AG09309 (cell line): ENCODE measurements around the gene ACCSL.

DNA sequence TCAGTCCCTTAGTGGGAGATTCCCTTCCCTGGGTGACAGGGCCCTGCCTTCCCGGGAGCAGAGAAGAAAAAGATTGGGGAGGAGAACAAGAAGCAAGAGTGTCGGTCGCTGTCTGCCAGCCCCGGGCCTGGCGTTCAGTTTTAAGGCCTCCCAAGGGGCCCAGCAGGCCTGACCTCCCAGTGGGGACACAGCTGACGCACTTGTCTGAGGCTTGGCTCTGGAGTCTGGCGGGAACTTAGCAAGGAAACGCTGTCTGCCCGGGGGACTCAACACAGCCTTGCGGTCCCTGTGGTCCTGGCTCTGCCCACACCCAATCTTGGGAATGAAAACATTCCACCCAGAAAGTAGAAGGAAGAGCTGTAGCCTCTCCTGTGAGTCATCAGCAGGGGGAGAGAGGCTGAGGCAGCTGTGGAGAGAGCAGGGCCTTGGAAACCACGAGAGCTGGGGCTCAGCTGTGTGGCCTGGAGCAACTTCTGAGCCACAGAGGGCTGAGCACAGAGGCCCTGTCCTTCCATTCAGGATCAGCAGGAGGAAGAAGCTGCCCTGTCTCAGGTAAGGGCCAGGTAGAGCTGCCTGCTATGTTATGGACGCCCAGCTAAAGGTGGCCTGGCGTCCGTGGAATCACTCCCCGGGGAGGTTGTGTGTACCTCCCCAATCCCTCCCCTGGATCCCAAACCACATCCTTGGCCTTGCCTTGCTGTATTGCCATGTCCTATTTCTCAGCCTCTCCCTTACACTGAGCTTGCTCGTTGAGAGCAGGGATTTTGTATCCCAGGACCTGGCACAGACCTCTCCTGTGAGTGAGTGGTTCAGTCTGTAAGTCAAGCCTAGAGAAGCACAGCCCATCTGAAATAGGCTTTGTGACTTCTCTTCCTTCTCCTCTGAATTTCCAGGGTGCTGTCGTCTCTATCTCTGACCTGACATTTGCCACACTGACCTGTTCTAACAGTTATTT lies 54.2 kb downstream of the TRAF6 start:
- RRBS, result 4% methylated on average over 4 of the region's 17 CpGs

DNA sequence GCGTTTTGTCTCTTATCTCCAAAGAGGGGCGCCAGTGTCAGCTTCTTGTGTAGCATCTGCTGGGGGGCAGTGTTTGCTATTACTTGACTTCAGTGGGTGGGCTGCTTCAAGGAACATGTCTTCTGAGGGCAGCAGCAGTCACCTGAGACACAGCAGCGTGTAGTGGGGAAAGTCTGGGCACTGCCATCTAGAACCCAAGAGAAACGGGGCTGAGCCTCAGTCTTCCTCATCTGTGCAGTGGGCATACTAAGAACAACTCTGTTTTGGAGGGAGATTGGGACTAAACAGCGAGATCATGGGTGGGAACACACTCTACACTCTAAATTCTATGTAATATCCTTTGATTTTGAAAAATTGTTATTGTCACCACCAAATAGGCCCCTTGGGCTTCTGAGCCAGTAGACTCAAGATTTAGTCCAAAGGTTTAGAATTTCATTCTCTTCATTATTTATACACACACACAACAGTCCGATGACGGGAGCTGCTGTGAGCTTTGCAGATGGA lies 51.9 kb downstream of the TRAF6 start:
- RRBS, result no CpG with 5 or more reads among the region's 7 CpGs

- RRBS, result no CpG with 5 or more reads among the region's 6 CpGs
Observed at GRCh38 chr11:36501101-36501718, 8.9 kb downstream of the TRAF6 start.

DNA sequence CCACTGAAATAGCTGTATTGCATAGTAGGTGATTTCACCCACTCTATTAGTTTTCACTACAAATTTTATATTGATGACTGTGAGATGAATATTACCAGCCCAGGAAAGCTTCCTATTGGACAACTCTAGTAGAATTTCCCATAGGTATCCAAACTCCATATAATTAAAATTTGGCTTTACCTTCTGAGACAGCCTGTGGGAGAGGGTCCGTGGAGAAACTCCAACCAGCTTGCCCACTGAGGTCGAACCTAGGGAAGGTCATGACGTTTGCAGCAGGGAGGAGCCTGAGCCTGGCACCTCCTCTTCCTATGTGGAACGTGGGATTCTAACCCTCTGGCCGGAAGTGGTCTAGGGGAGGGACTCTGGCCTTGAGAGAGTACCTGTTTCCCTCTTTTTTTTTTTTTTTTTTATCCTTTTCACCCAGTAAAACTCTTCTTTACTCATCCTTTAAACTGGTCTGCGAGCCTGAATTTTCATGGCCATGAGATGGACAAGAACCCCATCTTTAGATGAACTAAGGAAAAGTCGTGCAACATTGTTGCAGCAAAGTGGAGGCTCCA lies 1360.1 kb downstream of the LRRC4C start:
- RRBS, result no CpG with 5 or more reads among the region's 7 CpGs

DNA sequence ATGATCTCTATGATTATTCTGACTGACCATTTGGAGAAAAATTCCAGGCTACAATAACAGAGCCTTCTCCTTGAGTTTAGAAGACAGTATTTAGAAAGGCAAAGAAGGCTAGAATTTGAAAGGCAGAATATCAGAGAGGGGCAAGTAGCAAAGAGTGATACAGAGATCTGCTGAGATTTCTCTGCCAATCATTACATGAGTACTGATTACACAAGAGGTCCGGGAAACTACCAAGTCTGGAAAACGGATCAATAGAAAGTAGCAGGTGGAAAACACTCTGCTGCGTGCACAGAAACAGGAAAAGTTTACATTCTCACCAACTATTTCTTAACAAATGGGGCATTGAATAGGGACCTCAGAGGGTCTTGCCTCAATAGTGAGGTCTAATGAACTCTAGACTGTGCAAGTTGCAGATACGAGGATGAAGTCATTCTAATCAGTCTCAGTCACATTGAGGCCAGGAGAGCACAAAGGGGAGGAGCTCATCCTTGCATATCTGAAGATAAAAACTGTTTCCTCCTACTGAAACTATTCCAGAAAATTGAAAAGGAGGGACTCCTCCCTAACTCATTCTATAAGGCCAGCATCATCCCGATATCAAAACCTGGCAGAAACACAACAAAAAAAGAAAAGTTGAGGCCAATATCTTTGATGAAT lies 1099.2 kb downstream of the LRRC4C start:
- RRBS, result no CpG with 5 or more reads among the region's 5 CpGs

DNA sequence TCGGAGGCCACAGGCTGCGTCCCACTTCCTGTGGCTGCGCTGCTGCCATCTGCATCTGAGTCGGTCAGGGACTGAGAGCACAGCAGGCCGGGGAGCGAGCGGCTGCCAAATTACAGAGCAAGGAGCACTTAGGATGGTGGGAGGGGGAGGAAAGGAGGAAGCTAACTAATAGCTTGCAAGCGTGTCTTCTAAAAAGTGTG lies 42.6 kb upstream of the API5 start:
- RRBS, result no CpG with 5 or more reads among the region's 8 CpGs

DNA sequence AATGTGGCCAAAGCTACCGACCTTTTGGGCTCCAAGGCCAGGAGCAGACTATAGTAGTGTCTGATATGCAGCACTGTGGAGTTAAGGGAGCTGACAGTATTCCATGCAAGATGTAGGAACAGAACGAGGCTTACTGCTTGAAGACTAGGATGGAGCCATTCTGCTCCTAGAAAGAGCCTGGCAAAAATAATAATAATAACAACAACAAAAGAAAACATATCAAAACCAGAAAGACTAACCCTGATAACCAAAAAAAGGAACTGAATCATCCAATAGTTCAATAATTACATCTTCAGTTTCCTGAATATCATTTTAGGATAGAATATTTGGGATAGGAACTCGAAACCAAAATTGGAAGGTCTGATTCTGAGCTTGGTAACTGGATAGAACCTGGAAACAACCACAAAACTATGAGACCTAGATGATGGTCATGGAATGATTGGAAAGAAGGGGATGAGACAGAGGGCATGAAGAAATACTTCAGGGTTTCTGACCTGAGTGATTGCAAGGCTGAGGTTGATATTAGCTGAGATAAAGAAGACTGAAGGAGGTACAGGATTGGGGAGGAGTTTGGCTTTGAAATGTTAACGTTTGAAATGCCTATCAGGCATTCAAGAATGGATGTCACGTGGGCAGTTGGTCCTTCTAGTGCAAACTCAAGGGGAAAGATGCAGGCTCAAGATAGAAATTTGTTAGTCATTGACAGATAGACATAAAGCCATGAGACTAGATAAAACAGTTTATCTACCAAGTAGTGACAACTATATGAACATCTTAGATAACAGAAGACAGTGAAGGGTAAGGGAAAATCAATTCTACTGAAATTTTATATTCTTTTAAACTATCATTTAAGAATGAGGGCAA lies 22.9 kb downstream of the TTC17 start:
- RRBS, result no CpG with 5 or more reads among the region's 5 CpGs

DNA sequence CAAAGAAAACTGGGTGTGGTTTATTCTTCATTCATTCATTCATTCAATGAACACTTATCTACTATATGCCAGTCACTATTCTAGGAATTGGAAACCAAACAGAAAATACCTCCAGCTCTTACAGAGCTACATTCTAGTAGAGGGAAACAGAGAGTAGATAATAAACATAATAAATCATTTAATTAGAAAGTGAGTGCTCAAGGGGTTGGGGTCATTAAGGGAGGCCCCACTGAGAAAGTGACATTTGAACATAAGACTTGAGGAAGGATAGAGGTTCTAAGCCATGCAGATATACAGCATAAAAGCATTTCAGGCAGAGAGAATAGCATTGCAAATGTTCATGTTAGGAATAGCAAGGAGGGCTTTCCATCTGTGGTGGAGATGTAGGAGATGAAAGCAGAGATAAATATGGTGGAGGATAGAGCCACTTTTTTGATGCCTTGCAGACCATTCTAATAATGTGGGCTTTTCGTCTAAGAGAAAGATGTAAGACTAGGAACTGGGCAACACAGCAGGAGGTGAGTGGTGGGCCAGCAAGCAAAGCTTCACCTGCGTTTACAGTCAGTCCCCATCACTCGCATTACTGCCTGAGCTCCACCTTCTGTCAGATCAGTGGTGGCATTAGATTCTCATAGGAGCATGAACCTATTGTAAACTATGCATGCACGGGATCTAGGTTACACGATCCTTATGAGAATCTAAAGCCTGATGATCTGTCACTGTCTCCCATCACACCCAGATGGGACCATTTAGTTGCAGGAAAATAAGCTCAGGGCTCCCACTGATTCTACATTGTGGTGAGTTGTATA lies 62.4 kb downstream of the TTC17 start:
- RRBS, result no CpG with 5 or more reads among the region's 5 CpGs

- RRBS, result no CpG with 5 or more reads among the region's 4 CpGs
Observed at GRCh38 chr11:43736058-43736695, 55.6 kb downstream of the HSD17B12 start.

DNA sequence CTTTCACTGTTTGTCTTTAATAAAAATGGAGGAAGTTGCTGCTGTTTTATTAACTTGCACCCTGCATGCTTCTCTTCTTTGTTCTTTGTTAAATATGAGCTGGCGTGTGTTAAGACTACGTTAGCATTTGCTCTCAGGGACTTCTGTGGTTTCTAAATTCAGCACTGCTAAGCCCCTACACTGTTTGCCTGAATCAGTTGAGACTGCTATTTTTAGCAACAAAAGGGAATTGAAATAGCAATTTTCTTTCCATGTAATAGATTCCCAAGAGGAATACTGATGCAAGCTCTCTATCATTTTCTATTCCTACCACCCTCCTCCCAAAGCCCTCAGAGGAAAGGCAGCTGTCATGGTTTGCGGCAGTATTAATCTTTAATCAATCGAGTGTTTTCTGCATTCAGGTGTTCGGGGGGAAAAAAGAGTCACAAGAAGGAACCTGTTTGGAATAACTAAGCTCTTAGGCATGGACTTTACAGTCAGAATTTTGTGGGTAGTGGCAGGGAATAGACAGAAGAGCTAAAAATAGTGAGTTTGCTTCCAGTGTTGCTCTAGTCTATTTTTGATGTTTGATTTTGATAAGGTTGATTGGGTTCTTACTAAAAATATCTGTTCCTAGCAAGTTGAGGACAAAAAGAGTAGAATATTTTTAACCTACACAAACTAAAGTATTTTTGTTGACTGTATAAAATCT lies 56.3 kb downstream of the HSD17B12 start:
- RRBS, result no CpG with 5 or more reads among the region's 5 CpGs

GRCh38 chr11:43770184-43770517 lies 89.6 kb downstream of the HSD17B12 start:
- RRBS, result no CpG with 5 or more reads among the region's 2 CpGs

- RRBS, result no CpG with 5 or more reads among the region's 4 CpGs
Observed at GRCh38 chr11:43794341-43794817, 86.3 kb upstream of the ALKBH3 start.

GRCh38 chr11:43905673-43906320 lies 25.2 kb downstream of the ALKBH3 start:
- RRBS, result no CpG with 5 or more reads among the region's 2 CpGs

DNA sequence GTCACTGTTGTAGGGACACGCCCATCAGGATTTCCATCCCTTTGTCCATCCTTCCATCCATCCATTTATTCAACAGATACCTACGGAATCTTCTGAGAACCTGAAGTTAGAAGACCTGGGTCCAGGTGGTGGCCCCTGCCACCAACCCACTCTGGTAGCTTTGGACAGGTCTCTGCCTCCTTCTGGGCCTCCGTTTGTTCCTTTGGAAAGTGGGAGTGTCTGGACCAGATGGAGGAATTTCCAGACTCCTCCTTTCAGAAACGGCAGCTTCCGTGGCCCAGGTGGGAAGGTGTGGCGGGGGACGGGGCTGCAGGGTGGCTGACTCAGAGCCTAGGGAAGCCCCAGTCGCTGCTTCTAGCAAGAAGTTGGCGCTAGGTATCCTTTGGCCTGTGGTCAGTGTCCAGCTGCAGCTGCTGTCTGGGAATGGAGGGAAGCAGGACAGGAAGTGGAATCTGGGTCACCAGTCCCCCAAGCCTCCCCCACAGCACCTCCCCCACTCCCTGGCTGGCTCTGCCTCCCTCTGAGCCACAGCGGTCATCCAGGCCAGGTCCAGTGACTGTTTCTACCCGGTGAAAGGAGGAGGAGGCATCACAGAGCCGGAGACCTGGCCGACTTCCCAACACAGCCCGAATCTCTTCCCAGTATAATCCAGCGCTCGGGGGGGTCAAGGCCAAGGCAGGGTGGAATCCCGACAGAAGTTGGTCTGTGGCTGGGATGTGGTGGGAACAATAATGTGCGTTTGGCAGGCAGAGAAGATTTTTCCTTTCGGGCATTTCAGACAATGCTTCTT lies 44.9 kb downstream of the C11orf96 start:
- RRBS, result no CpG with 5 or more reads among the region's 19 CpGs

- RRBS, result no CpG with 5 or more reads among the region's 11 CpGs
Observed at GRCh38 chr11:44032097-44032718, 15.6 kb upstream of the ACCSL start.

- RRBS, result no CpG with 5 or more reads among the region's 11 CpGs
Observed at GRCh38 chr11:44032719-44033393, 14.9 kb upstream of the ACCSL start.

GRCh38 chr11:44047766-44048156 lies at the start of gene ACCSL:
Gene ACCSL, plus strand, starts transcription at chr11:44047981.
- RRBS, result 69% methylated on average over 3 of the region's 4 CpGs

- RRBS, result no CpG with 5 or more reads among the region's 5 CpGs
Observed at GRCh38 chr11:44084015-44084421, 11.5 kb upstream of the EXT2 start.

GRCh38 chr11:44188264-44188868 lies 92.9 kb downstream of the EXT2 start:
- RRBS, result no CpG with 5 or more reads among the region's 2 CpGs

GRCh38 chr11:44316023-44316842 lies 6.3 kb upstream of the ALX4 start:
- RRBS, result 3% methylated on average over 10 of the region's 69 CpGs